Epithelial cell of proximal tubule (primary cell): Measurements from ENCODE around the genes RPL12, SH2D3C and ST6GALNAC4.

GRCh38 chr9:126932748-126933338 is 18.3 kb downstream of the RALGPS1 start:
- RAMPAGE, long total RNA: no peak
- RRBS: no CpG with 5 or more reads among the region's 13 CpGs

- RAMPAGE, long total RNA: no peak
- RRBS: no CpG with 5 or more reads among the region's 3 CpGs
Observed at GRCh38 chr9:126986626-126986991, 72.0 kb downstream of the RALGPS1 start.

GRCh38 chr9:127090536-127091200 is 31.8 kb downstream of the ANGPTL2 start:
- RAMPAGE, long total RNA: no peak
- RRBS: no CpG with 5 or more reads among the region's 4 CpGs

- RAMPAGE, long total RNA: start-site peak on the minus strand at chr9:127451399-127451408, 19,560 and 439 reads in 2 replicates
- RRBS: under 1% methylated on average over 21 of the region's 49 CpGs
Observed at GRCh38 chr9:127451178-127451712, at the start of gene RPL12. RPL12 (minus strand) TSS chr9:127451406.

DNA sequence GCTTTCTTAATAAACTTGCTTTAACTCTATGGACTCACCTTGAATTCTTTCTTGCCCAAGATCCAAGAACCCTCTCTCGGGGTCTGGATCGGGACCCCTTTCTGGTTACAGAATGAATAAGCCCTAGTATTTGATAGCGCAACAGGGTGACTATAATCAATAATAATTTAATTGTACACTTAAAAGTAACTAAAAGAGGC is 55.2 kb downstream of the NIBAN2 start:
- RAMPAGE, long total RNA: no peak
- RRBS: no CpG with 5 or more reads among the region's 3 CpGs

DNA sequence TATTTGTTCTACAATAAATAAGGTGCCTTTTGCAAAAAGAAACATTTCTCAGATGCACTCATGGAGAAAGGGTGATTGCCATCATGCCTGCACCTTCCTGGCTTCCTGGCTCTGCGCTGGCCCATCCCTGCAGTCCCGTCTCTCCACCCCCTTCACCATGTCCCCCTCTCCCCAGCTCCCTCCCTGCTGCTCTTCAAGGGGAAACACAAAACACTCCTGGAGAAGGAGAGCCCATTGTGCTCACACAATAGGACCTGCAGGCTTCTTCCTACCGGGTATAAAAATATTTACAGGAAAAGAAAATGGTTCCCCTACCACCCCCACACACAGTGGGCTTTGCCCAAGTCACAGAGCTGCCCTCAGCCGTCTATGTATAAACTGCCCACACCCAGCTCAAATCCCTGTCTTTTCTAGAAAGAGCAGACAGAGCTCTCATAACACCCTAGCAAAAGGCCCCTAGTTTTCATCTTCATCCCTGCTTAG is 40.5 kb downstream of the NIBAN2 start:
- RAMPAGE, long total RNA: no peak
- RRBS: no CpG with 5 or more reads among the region's 4 CpGs

- RAMPAGE, long total RNA: no peak
- RRBS: no CpG with 5 or more reads among the region's 12 CpGs
Observed at GRCh38 chr9:127557907-127558590, 10.8 kb downstream of the NIBAN2 start.

- RAMPAGE, long total RNA: no peak
- RRBS: 85% methylated on average over 1 of the region's 14 CpGs
Observed at GRCh38 chr9:127562729-127563351, 6.0 kb downstream of the NIBAN2 start.

GRCh38 chr9:127566192-127566888 is 2.5 kb downstream of the NIBAN2 start:
- RAMPAGE, long total RNA: no peak
- RRBS: no CpG with 5 or more reads among the region's 12 CpGs

- RAMPAGE, long total RNA: no peak
- RRBS: no CpG with 5 or more reads among the region's 41 CpGs
Observed at GRCh38 chr9:127569236-127569880, 485 bp upstream of the NIBAN2 start.

DNA sequence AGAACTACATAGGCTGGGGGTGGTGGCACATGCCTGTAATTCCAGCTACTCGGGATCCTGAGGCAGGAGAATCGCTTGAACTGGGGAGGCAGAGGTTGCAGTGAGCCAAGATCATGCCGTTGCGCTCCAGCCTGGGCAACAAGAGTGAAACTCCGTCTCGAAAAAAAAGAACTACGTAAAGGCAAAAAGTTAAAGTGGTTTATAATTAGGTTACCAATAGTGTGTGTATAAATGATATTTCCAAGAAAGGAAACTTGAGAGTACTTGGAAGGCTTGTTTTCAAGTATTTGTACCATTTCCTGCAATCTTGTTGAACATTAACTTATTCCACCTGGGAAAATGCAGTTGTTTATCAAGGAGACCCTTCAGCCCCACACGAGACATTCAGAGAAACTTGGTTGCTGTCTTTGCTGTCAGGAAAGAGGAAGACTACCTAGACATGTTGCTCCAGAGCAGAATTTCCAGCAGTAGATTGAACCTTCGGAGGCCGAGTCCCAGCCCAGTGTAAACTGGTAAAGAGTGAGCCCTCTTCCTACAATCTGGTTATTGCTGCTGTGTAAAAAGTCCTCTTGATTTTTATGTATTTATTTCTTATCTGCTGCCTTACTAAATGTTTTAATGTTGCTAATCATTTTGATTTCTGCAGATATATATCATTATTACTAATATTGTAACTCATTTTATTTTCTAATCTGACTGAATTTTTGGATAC is 30.1 kb downstream of the STXBP1 start:
- RAMPAGE, long total RNA: no peak
- RRBS: no CpG with 5 or more reads among the region's 10 CpGs

DNA sequence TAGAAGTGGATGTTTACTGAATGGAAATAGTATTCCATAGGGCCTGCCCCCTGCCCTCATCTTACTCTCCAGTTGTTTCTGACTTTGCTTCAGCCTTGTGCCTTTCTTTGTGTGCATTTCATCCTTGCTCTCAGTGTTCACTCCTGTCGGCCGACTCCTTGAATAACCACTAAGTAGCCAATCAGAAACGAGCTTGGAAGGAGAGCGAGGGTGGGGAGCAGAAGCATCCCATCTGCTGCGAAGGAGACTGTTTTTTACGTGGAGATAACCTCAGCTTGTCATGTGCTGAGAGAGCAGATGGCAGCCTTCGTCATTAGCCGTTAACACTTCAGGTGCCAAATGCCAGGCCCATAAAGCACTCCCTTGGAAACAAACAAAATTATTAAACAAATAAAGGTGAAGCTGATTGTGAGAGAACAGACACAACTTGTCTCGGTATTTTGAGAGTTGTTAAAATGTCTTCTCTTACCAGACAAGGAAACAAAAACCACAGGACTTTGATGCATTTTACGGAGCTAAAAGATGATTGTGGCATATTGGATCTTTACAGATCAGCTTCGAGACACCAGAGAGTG is 45.4 kb upstream of the CFAP157 start:
- RAMPAGE, long total RNA: no peak
- RRBS: no CpG with 5 or more reads among the region's 11 CpGs

DNA sequence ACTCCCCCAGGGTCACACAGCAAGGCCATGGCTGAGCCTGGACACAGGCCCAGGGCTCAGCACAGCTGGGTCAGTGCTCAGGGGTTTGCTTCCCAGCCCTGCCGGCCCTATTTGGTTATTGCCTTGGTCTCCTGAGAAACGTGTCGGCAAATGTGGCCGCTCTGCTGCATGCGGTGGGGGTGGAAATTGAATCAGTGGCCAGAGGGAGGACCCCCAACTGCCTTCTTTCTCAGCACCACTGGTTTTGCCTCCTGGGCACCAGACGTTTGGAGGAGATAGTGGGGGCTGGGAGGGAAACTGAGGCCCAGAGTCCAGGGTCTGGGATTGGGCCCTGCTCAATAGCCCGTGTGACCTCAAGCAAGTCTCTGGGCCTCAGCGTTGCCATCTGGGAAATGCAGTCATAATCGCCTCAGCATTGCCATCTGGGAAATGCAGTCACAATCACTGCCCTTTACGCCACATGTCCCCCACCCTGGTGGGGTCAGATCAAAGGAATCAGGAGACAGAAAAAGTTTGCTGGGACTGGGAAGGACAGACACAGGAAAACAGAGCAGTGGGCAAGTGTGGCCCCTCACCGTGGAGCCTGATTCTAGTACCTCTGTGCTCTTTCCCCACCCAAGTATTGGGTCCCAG is 1.6 kb downstream of the SH2D3C start:
- RAMPAGE, long total RNA: no peak
- RRBS: no CpG with 5 or more reads among the region's 11 CpGs

- RAMPAGE, long total RNA: no peak
- RRBS: no CpG with 5 or more reads among the region's 14 CpGs
Observed at GRCh38 chr9:127778269-127779163, at the start of gene SH2D3C. SH2D3C (minus strand) TSS chr9:127778666.

DNA sequence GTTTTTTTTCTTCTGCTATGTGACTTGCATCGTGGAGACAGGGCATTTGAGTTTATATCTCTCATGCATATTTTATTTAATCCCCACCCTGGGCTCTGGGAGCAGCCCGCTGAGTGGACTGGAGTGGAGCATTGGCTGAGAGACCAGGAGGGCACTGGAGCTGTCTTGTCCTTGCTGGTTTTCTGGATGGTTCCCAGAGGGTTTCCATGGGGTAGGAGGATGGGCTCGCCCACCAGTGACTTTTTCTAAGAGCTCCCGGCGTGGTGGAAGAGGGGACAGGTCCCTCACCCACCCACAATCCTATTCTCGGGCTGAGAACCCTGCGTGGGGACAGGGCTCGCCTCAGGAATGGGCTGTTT is 3.7 kb downstream of the CDK9 start:
- RAMPAGE, long total RNA: no peak
- RRBS: no CpG with 5 or more reads among the region's 8 CpGs

GRCh38 chr9:127792866-127793923 is 7.4 kb downstream of the CDK9 start:
- RAMPAGE, long total RNA: no peak
- RRBS: no CpG with 5 or more reads among the region's 8 CpGs

GRCh38 chr9:127861986-127863146 is 7.9 kb upstream of the ENG start:
- RAMPAGE, long total RNA: no peak
- RRBS: 71% methylated on average over 6 of the region's 31 CpGs

DNA sequence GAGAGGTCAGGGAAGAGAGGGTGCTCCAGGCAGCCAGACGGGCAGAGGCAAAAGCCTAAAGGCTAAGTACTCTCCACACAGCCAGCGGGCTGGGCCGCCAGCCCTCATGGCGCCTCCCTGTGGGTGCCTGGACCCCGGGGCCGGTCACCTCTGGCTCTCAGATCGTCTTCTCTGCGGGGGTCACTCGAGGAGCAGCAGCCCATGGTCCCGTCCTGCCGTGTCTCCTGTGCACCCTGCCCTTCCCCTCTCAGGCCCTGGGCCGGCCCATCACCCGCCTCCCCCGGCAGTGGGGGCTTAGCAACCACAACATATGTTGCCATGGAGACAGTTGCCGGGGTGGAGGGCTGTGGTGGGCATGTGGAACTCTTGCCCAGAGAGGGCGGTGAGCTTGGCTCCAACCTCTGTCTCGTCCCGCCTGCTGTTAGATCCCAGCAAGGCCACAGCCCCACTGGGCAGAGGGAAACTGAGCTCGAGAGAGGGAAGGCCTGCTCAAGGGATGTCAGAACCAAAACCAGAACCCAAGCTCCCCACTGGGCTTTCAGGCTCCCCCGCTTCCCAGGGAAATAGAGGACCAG is 4.1 kb downstream of the AK1 start:
- RAMPAGE, long total RNA: no peak
- RRBS: 100% methylated on average over 1 of the region's 20 CpGs

DNA sequence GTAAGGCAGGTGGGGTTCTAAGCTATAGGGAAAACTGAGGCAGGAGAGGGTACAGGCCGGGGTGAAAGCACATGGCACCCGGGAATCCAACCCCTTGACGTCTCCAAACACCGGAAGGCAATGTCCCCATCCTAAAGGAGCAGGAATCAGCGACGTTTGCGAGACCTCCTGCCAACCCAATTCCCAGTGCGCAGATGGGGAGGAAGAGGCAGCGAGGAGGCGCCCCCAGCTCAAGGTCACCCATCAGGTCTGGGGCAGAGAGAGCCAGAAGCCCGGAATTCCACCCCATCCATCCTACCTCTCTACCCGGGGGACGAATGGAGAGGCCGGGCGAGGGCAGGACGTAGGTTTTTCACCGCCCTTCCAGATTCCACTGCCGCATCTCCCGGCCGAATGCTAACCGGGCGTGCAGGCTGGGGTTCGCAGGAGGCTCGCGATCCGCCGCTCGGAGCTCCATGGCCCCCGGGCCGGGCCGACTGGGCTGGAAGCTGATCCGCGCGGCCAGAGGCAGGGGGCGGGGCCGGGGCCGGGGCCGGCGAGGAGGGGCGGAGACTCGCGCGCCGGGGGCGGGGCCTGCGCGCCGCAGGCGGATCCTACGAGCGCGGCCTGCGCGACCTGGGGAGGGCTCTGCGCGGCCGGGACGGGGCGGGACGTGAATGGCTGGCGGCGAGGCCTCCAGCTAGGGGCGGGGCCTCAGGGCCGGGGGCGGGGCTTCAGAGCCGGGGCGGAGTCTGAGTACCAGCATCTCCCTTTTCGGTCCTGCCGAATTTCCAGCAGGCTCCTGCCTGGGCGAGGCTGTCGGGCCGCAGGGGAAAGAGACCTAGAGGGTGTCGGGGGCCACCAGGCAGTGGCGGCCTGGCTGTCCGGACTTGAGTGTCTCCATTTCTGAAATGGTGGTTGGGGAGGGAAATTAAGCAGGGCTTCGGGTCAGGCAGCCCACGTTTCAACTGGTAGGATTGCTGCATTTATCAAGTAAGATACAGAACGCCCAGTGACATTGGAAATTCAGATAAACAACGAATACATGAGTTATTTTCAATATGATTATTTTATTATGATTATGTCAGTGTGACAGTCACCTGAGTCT is at the start of gene ST6GALNAC4:
Gene ST6GALNAC4, minus strand, starts transcription at position 514 of the 1,087 bp plus-strand sequence.
- RAMPAGE, long total RNA: no peak
- RRBS: 1% methylated on average over 42 of the region's 79 CpGs

GRCh38 chr9:127936356-127936797 is 1.3 kb downstream of the DPM2 start:
- RAMPAGE, long total RNA: no peak
- RRBS: no CpG with 5 or more reads among the region's 12 CpGs